Cerebellum (tissue), 5 donors: ENCODE measurements around a stretch of chr22.

DNA sequence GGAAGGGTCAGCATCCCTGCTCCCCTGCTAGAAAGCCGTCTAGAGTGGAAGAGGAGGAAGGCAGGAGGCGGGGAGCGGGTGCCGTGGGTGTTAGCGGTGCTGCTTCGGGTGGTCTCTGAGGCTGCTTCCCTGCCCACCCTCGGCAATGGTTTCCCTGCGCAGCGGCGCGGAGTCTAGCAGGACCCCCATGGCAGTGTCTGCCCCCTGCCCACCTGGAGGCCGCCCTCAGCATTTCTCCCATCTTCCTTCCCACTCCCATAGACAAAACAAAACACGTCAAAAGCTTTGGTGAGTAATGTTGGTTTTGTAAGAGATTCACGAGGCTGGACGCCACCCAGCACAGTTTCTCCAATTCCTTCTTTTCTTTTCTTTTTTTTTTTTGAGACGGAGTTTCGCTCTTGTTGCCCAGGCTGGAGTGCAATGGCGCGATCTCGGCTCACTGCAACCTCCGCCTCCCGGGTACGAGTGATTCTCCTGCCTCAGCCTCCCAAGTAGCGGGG, 38.6 kb upstream of the A4GALT start:
- PRO-cap, 3 experiments: no peak in any of the 3 experiments
- RAMPAGE, long total RNA: no peak

GRCh38 chr22:42794275-42794574, 62.8 kb downstream of the ARFGAP3 start:
- PRO-cap, 3 experiments: no peak in any of the 3 experiments
- RAMPAGE, long total RNA: no peak

DNA sequence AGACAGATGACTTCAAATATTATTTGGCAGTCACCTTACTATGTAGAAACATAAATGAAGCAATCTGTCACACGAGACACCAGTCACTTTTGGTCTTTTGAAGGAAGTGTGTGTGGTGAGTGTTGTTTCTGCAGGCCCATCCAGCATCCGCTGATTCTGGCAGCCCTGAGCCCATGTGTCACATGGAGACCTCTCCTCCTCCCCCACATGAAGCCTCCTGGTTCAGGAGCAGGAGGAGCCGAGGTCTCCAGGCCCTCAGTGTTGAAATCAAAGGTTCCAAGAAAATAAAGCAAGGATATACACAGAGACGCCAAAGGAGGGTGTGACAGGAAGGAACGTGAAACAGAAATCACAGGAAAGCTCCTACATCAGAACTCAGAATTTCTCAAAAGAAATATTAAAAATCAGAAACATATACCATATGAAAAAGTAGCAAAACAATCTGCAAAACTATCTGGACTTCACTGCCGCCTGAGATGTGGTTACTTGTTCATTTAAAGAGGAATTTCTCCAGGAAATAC, 60.0 kb downstream of the ARFGAP3 start:
- PRO-cap, 3 experiments: peak in 1 of 3 experiments; most common minus-strand start position 269 of the sequence (in 1)
- RAMPAGE, long total RNA: no peak

- PRO-cap, 3 experiments: no peak in any of the 3 experiments
- RAMPAGE, long total RNA: no peak
These were observed 72.3 kb upstream of the ARFGAP3 start for GRCh38 chr22:42929323-42929814.

DNA sequence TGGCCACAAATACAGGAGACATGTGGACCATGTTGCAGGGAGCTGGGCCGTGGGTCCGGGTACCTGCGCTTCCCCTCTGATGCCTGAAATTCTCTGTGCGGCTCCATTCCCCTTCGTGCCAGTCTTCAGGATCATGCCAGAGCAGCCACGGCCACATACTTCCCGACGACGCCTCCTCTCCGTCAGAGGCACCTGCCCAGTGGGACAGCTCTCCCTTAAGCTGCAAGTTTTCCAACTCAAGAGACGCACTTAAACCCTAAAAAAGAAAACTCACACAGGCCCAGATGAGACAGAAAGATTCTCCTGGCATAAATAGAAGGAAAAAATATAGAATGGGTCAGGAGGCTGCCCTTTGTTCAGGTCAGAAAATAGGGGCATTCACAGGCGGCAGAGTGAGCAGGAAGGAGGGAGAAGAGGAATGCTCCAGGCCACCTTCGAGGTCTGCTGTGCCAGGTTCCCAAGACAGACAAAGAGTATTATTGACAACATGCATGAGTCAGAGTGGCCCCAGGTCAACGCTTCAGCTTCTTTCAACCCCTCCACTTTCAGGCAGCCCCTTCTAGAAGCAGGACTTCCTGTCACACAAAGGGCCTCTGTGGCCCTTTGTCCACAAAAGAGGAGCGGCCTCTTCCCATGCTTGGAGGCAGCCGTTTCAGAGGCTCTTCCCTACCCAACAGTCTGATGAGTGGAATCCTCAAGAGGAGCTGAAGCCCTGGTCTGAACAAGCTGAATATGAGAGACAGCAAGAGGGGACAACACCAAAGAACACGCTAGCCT, 67.9 kb downstream of the PACSIN2 start:
- PRO-cap, 3 experiments: no peak in any of the 3 experiments
- RAMPAGE, long total RNA: no peak

GRCh38 chr22:43109806-43110426, 634 bp upstream of the BIK start:
- PRO-cap, 3 experiments: no peak in any of the 3 experiments
- RAMPAGE, long total RNA: no peak

DNA sequence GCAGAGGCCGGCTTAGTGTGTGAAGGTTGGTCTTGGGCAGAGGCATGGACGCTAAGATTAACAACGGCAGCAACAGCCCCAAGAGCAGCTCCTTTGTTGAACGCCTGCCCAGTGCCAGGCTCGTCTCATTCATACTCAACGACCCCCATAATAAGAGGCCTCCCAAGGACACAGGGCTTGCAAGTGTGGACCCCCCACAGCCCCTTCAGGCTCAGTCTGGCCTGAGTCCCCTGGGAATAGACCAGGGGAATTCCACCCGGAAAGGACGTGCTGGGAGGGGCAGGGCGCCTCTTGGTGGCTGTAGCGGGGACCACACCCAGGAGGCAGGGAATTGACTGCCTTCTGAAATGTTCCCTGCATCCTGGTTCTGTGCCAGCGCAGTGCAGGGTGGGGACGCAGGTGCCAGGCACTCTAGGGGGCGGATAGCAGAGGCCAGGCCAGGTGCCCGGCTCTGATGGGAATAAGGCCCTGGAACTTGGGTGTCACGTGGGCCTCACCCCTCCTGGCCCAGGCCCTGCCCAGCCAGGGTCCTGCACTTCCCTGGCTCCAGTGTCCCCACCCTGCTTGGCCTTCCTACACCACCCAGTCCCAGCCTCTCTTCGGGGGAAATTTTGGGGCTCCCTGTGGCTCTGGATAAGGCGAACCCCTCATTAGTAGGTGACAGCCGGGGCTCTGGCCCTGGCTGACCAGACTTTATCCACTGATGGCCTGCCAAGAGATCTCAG, 8.5 kb downstream of the TSPO start:
- PRO-cap, 3 experiments: no peak in any of the 3 experiments
- RAMPAGE, long total RNA: no peak

DNA sequence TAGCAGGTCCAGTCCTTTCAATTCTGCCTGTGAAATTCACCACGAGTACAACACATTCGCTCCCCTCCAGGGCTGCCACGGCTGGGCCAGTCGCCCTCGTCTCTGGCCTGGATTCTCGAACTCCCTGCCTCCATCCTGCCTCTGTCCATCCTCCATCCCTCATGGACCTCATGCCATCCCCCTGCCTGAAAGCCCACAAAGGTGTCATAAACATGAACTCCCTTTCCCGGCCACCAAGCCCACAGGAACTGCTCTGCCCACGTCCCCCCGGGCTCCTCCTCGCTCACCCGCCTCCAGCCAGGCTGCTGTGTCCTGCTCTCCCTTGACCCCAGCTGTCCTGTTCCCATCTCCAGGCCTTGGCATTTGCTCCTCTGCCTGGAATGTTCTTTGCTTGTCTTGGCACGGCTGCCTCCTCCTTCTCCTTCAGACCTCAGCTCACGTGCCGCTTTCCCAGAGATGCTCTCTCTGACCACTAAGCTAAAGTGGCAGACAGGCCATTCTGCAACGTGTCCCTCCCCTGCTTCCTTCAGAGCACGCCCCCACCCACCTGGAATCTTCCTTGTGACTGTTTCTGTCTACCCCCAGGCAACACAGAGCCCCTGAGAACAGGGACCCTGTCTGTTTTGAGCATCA, 41.9 kb downstream of the SCUBE1 start:
- PRO-cap, 3 experiments: no peak in any of the 3 experiments
- RAMPAGE, long total RNA: no peak

DNA sequence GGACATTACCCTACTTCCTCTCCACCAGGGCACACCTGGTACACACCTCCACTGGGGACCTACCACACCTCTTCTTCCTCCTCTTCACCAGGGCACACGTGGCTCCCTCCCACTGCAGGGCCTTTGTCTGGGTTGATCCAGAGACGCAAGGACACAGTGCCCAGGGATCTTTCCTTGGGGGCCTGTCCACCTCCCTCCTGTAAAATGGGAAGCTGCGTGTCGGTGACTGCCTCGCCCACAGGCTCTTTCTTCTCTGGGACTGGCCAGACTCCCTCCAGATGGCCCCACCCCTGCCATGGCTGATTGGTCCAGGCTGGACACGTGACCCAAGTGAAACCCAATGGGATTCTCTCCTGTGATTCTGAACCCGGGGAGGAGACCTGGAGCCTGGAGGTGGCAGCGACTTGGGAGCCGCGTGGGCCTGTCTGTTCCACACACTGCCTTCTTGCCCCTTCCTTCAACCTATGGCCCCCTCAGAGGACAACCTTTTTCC, 12.5 kb upstream of the MPPED1 start:
- PRO-cap, 3 experiments: no peak in any of the 3 experiments
- RAMPAGE, long total RNA: no peak

DNA sequence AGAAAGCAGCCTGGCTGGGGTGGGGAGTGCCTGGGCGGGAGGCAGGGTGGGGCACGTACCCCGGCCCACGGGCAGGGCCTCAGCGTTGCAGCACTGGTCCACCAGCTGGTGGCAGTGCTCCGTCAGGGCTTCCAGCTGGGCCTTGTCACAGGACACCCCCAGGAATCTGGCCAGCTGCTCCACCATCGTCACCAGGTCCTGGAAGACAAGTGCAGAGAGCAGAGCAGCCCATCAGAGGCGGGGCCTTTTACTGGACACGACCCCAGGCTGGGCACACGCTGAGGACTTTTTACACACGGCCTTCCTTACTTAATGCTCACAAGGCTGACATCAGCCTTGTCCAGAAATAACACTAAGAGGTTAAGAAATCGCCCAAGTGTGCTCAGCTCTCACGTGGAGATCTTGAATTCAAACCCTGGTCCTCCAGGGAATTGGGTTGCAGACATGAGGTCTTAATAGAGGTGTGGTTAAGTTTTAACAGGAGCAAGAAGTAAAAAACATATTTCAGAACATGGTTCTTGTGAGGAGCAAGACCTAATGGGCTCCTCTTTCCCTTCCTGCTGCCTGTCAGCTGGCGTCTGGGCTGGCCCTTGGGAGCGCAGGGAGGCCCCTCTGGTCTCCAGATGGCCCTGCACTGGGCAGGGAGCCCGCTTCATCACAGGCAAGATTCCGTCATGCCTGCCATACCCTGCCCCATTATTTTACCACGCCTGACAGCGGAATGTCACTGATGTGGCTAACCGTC, 17.1 kb upstream of the EFCAB6 start:
- PRO-cap, 3 experiments: no peak in any of the 3 experiments
- RAMPAGE, long total RNA: no peak

DNA sequence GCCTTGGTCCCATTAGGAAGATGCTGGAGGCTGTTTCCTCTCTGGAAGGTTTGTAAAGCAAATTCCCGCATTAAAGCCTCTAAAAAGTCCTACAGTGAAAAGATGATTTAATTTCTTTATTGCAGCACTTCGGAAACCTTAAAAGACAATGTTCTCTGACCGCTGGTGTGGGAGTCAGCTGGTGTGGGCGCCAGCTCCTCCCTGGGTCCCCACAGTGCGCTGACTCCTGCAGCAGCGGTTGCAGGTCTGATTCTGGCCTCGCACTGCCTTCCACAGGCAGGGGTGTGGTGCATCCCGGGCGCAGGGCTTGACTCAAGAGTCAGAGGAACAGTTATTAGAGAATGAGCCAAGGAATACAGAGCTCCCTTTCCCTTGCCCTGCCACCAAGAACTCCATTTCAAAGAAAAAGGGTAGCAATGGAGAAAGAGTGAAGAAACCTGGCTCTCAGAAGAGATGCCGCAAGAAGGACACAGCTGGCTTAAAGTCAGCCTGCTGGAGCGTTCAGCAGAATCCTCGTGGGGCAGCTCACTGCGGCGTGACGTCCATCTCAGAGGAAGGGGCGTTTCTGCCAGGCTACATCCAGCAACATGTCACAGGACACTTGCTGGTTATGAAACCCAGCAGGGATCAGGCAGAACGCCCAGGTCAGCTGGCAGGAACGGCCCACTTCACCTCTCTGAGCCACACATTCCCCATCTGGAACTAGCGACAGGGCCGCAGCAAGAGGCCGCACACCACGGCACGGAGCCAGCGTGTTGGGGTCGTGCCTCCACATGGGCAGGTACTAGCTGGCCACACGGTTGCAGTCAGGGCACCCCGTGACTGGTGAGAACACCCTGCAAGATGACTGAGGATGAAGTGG, 18.0 kb upstream of the EFCAB6 start:
- PRO-cap, 3 experiments: no peak in any of the 3 experiments
- RAMPAGE, long total RNA: no peak

GRCh38 chr22:43977786-43977987, 22.4 kb downstream of the SAMM50 start:
- PRO-cap, 3 experiments: no peak in any of the 3 experiments
- RAMPAGE, long total RNA: no peak

DNA sequence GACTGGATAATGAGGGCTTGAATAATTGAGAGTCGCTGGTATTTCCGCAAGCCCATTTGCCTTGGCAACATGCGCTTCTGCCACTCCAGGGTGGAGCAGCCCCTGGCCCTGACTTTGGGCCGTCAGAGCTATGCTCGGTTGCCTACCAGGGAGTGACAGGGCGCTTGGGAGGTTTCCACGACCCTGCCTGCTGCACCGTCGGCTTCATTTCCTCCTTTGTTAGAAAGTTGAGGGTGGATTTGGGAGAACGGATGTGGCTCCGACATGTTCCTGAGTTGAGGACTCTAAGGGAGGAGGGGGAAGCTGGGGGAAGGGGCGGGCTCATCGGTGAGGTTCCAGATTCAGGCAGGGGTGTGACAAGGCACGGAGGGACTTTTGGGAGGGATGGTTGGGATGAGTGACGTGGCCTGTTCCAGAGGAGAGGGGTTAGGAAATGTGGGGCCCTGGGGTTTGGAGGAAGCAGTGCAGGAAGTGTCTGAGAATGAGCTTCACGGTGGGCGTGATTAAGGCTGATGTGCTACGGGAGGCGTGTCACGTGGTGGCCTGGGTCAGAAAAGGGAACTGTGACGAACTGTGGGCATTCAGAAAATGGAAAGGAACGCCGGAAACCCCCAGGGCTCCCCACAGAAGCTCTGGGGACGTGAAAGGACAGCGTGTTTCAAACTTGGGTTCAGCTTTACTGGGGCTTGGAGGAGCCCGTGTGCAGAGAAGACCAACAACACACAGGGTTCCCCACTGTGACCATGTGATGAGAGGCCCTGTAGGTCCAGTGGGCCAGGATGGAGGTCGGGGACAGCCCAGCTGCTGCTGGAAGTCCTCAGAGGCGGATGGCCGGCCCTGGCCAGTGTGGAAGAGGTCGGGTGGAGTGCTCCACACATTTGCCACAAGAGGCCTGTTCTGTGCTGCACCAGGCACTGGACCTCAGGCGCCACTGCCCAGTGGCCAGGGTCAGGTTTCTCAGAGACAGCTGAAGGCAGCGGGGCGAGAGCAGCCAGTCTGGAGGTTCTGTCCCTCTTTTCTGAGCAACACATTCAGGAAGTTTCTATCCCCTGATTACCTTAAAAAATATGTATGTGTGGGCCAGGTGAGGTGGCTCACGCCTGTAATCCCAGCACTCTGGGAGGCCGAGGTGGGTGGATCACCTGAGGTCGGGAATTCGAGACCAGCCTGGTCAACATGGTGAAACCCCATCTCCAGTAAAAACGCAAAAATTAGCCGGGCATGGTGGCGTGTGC, 2.9 kb downstream of the PARVB start:
- PRO-cap, 3 experiments: peak in 3 of 3 experiments; most common plus-strand start position 580 of the sequence (in 2); most common minus-strand start position 213 of the sequence (in 2)
- RAMPAGE, long total RNA: no peak

DNA sequence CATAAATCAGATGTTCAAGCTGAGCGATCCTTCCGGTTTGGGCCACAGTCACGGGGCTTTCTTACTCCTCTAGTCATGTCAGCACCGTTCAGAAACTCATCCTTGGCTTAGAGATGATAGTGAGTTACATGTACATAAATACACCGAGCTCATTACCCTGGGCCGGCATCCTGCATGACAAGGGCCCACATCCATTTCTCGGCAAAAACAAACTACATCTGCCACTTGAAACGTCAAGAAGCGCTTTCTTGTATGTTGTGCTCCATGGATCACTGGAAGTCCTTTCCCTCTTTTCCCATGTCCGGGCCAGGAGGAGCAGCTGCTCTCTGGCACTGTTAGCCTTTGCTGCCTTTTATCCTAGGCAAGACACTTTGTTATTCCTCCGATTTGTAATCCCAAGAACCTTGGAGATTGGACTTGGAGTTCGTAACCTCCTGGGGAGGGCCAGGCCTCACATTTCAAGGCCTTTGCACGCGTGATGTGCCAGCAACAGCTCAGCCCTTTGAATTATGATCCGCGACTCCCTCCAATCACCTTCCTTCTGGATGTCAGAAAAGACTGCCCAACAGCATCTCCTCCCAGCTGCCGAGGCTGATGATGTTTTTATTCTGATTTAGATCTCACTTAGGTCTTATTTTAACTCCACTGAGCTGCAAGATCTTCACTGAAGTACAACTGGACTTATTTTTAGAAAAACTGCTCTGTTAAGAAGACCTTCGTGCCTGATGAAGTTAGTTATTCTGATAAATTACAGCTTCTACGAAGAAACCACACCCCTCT, 62.1 kb downstream of the PARVB start:
- PRO-cap, 3 experiments: no peak in any of the 3 experiments
- RAMPAGE, long total RNA: no peak

DNA sequence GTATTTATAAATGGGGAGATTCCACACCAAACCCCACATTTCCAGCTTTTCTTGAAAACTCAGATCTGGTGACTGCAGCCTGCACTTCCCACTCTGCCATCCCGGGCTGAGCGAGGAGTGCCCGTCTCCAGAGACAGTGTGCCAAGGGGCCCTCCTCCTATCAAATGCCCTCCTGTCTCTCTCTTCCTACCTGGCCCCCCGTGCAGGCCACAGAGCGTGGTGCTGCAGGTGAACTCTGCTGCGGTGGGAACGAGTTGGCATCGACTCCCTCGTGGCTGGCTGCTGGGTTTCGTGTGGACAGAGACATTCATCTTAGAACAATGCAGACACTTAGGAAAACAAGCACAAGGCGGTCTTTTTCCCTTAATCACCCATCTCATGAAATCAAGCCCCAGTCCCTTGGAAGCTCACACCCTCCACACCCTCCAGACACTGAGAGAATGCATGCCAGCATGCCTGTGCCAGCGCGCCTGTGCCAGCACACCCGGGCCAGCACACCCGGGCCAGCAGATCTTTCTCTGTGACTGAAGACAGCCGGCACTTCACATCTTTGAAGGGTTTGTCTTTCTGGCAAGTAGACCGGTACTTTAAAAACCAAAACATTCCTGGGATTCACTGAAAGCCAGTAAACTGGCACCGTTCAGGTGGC, 65.0 kb downstream of the PARVB start:
- PRO-cap, 3 experiments: no peak in any of the 3 experiments
- RAMPAGE, long total RNA: no peak

GRCh38 chr22:44168667-44169113, 12.0 kb upstream of the PARVG start:
- PRO-cap, 3 experiments: no peak in any of the 3 experiments
- RAMPAGE, long total RNA: no peak

DNA sequence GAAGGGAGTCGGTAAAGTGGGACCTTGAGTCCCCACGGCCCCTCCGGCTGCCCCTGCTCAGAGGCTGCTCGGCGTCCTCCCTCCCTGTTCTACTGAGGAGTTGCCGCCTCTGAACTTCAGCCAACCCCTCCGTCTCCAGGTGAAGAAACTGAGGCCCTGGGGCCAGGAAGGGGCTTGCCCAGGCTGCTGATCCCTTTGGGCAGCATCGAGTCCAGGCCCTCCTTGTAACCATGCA, 1.2 kb downstream of the PARVG start:
- PRO-cap, 3 experiments: no peak in any of the 3 experiments
- RAMPAGE, long total RNA: no peak

GRCh38 chr22:44211599-44211972, 30.9 kb downstream of the PARVG start:
- PRO-cap, 3 experiments: no peak in any of the 3 experiments
- RAMPAGE, long total RNA: no peak

DNA sequence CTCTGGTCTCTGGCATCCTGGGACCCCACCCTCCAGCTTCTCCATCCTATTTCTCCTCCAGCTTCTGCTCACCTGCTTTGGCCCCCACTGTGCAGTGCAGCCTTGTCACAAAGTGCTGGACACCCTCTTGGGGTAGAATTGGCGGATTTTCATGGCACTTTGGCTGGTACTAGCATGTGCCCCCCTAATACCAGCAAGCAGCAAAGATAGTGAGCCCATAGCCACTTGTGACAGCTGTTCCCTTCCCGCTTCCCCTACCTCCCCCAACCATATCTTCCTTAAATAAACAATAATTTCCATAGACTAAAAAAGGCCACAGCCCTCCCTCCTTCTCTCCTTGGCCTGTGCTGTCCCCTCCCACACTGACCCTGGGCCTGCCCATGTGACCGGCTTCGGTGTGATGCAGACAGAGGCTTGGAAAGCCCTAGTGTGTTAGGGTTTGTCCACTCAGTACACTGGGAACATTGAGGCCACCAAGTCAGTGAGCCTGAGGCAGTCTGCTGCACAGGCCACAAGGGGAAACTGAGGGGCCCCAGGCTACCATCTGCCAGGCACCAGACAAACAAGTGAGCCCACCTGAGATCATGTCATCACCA, 54.0 kb upstream of the SHISAL1 start:
- PRO-cap, 3 experiments: no peak in any of the 3 experiments
- RAMPAGE, long total RNA: no peak

- PRO-cap, 3 experiments: no peak in any of the 3 experiments
- RAMPAGE, long total RNA: no peak
These were observed 48.8 kb downstream of the RTL6 start for GRCh38 chr22:44449285-44449663.